UCH-1 (cell line): ENCODE data around the gene COL20A1.

DNA sequence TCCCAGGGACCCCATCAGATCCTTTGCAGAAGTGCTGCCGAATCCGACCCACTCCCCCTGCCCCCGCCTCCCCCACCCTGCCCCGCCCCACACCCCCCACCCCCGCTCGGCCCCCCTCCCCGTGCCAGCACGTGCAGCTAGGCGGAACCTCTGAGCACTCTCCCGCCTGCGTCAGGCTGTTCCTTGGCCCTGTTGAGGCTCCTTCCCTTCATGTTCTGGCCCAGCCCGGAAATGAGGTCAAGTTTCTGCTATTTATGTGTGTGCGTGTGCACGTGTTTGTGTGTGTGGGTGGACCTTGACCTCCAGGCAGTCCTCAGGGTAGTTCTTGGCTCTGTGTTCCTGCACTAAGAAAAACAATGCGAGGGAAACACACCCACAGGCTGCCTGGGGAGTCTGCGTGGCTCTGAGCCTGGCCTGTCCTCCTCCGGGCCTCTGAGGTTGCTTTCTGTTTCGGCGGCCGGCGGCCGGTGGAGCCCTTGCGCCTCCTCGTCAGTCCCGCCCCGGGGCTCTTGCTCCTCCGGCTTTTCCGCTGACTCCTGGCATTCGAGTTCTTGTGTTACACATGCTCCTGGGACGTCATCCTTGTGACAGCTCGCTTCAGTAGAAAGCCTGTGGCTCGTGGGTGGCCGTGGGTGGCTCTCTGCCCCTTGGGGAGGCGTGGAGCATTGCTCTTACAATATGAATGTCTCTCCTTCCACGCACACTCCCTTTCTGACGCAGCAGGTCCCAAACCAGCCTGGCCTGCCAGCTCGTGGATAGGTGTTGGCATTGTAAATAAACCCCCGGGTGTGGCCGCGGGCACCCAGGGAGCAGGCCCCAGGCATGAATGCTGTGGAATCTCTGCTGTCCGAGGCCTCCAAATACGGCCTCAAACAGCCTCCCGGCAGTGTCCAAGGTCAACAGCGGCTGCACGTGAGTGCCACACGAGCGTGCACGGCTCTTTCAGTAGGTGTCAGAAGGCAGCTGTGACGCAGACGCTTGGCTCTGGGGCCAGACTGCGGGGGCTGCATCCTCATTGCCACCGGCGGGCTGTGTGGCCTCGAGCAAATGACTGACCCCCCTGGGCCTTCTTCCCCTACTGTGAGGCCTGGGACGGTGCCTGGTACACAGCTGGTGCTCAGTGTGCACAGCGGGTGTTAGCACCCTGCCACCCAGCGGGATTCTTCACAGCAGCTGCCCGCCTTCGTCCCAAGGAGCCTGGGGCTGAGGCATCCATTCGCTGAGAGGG lies 10.1 kb downstream of the SLCO4A1 start:
- RRBS: 2% methylated on average over 10 of the region's 60 CpGs

- RRBS: no CpG with 5 or more reads among the region's 15 CpGs
Measured at GRCh38 chr20:62662154-62662931, 20.0 kb downstream of the SLCO4A1 start.

GRCh38 chr20:62716174-62716692 lies 7.6 kb downstream of the NTSR1 start:
- RRBS: no CpG with 5 or more reads among the region's 22 CpGs

DNA sequence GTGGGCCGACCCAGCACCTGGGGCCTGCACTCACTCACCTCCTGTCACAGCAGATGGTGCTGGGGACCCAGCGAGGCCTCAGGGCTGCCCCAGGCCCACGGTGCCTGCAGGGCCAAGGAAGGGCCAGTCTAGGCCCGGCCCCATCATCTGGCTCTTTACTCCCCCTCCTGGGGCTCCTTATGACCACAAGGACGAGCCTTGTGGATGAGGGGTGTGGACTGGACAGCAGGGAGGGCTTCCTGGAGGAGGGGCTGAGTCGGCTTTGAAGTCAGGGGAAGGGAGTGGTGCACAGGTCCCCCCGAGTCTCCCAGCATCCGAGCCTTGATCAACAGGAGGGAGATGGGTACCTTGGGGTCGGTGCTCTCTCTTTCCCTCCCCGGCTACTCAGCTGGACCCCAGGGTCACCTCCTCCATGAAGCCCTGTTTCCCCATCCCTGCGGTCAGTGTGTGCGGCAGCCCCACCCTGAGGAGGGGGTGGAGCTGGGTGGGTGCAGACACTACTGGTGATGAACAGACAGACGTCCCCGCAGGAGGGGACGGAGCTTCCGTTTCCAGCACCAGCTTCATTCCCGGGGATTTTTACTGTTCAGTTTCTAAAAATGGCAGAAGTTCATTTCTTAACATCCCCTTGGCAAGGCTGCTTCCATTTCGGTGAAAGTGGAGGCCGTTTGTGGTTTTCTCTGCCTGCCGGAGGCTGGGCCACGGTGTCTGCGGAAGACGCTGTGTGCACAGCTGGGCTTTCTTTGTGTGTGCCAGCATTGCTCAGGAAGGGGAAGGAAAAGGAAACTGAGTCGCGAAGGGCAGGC lies 19.5 kb downstream of the NTSR1 start:
- RRBS: 27% methylated on average over 2 of the region's 25 CpGs

DNA sequence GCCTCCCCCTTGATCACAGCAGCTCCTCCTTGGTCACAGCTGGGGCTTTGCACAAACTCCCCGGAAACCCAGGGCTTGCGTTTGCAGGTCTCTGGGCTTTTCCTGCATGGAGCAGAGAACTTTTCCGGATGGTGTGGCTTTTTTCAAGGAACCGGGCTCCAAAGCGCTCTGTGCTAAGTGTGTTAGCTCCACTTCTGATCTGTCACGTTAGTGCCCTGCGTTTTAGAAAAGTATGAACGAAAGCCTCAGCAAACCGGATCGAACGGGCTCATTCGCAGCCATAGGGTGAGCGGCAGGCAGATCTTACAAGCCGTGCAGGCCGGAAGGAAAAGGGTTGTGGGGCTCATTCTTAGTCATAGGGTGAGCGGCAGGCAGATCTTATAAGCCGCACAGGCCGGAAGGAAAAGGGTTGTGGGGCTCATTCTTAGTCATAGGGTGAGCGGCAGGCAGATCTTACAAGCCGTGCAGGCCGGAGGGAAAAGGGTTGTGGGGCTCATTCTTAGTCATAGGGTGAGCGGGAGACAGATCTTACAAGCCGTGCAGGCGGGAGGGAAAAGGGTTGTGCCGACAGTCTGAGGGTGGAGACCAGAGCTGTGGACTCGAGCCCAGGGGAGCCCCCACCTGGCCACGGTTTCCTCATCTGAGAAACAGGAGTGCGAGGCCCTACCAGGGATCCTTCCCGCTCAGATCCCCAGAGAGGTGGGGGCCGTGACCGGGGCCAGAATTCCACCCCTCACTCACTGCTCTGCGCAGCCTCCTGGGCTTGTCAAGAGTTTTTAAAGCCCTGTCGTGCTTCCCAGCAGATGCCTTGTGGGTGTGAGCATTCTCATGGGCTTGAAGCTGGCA lies 31.6 kb downstream of the NTSR1 start:
- RRBS: 73% methylated on average over 10 of the region's 33 CpGs

- RRBS: no CpG with 5 or more reads among the region's 13 CpGs
Measured at GRCh38 chr20:62815294-62815823, 1.5 kb upstream of the COL9A3 start.

GRCh38 chr20:62823548-62824198 lies 6.8 kb downstream of the COL9A3 start:
- RRBS: 13% methylated on average over 1 of the region's 25 CpGs

DNA sequence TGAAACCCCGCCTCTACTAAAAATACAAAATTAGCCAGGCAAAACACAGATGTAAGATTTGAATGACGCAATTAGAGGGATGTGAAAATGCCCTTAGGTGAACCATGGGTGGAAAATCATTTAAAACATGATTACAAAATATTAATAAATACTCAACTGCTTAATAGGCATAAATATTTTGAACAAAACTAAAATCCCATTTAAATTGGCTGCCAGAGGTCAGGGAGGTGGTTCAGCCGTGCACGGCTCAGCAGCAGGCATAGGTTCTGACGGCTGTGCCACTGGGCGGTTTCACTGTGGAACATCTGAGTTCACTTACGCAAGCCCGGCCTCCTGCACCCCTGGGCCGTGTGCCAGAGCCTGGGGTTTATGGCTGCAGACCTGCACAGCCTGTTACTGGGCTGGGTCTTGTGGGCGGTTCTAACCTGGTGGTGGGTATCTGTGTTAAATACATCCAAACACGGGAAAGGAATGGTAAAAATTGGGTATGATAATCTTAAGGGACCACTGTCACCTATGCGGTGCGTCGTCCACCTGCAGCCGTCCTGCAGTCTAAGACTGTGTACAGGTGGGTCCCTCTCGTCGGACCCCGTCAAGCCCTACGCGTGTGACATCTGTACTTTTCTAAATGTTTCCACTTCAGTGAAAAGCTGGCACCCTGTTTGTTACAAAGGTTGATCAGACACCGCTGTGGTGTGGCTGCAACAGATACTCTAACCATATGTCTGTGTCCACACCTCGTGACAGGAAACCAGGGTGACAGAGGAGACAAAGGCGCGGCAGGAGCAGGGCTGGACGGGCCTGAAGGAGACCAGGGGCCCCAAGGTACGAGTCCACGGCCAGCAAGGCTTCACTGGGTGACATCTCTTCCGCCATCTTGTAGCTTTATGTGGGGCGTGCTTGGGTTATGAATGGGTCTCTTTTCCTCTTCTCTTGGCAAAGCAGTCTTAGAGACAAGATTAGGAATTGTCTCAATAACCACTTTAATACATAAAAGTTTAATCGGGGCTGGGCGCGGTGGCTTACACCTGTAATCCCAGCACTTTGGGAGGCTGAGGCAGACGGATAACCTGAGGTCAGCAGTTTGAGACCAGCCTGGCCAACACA lies 21.4 kb downstream of the COL9A3 start:
- RRBS: no CpG with 5 or more reads among the region's 33 CpGs

DNA sequence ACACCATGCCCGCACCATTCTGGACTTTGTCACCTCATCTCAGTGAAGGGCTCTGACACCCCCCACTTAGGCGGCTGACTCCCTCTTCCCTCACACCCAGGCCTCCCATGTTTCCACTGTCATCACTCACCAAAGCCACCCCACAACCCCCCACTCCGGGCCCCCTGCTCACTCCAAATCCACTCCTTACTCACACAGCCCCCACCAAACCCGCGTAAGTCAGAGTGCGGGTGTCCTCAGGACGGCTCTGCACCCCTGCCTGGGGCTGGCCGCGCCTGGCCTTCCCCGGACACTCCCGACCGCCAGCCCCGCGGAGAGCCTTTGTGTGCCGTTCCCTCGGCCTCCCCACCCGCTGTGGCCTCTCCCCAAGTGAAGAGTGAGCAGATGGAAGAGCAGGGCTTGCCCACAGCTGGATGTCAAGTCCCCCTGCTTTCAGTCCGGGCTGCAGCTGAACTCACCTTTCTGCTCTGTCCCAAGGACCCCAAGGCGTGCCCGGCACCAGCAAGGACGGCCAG lies 21.5 kb downstream of the TCFL5 start:
- RRBS: 81% methylated on average over 3 of the region's 21 CpGs

DNA sequence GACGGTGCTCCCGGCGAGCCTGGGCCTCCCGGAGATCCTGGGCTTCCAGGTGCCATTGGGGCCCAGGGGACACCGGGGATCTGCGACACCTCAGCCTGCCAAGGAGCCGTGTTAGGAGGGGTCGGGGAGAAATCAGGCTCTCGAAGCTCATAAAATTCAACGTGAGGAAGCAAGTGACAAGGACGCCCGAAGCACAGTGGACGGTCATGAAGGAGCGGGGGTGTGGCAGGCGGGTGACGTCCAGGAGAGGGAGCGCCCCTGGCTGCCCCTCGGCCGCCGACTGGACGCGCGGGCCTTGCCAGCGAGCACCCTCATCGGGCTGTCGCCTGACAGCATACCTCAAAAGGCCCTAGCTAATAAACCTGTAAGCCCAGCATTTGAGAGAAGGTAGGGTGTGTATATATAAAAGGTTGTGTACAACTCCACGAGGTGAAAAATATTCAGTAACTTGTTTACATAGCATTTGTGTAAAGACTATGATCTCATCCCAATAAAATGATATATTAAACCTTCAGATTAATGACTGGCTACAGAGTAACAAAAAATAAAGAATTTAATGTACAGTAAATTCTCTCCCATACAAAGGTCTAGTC lies 20.9 kb downstream of the TCFL5 start:
- RRBS: 100% methylated on average over 1 of the region's 27 CpGs

DNA sequence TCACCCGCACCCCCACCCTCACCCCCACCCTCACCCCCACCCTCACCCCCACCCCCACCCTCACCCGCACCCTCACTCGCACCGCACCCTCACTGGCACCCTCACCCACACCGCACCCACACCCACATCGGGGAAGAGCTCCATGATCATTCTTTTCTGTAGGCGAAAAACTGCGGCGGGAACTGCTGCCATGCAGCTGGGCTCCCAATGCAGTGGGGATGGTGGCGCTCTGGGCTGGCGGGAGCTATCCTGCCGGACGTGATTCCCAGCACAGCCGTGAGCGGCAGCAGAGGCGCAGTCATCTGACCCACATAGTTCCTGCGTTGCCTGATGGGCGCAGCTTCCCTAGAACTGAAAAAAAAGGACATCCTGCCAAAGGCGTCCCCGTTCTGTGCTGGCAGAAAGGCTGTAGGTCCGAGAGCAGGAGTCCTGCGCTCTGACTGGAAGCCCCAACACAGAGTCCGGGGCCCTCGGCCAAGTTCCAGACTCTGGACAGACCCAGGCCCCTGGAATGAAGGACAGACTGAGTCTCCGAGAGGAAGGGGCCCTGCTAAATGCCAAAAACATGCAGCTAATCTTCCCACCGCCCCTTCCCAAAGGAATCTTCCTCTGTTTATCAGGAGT lies 13.9 kb upstream of the TCFL5 start:
- RRBS: no CpG with 5 or more reads among the region's 26 CpGs

DNA sequence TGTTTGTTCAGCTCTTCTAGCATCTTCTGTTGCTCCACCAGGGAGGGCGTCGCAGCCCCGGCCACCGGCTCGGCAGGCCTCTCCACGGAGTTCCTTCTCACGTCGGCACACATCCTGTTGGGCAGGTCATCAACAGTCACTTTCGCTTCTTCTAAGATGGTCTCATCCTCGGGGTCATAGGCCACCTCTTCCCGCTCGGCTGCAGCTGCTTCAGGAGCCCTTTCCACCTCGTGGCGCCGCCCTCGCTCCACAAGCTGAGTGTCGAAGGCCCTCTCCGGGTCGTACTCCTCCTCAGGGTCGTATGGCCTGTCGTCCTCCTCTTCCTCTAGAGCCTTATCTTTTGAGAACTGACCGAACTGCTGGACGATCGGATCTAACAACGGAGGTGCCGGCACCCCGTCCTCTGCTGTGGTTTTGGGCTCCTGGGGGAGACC lies 19.9 kb upstream of the TCFL5 start:
- RRBS: 98% methylated on average over 5 of the region's 27 CpGs

DNA sequence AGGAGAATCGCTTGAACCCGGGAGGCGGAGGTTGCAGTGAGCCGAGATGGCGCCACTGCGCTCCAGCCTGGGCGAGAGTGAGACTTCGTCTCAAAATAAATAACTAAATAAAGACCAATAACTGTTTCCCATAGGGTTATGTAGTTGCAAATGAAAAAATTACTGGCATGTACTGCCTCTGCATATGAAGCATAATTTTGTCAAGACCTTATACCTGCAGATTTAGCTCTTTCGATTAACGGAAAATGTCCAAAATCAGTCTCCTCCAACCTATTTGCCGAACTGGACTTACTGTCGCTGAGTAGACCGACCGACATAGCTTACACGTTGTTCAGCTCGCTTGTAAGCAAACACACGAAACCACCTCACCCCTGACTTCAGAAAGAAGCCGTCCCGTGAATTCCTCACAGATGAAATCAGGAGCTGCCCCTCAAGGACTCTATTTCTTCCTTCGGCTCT lies 1.1 kb upstream of the GID8 start:
- RRBS: no CpG with 5 or more reads among the region's 20 CpGs

- RRBS: no CpG with 5 or more reads among the region's 50 CpGs
Measured at GRCh38 chr20:63178008-63178412, 37.9 kb downstream of the YTHDF1 start.

DNA sequence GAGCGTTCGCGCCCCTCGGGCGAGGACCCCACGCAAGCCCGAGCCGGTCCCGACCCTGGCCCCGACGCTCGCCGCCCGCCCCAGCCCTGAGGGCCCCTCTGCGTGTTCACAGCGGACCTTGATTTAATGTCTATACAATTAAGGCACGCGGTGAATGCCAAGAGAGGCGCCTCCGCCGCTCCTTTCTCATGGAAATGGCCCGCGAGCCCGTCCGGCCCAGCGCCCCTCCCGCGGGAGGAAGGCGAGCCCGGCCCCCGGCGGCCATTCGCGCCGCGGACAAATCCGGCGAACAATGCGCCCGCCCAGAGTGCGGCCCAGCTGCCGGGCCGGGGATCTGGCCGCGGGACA lies 37.5 kb downstream of the YTHDF1 start:
- RRBS: 6% methylated on average over 14 of the region's 45 CpGs

GRCh38 chr20:63216641-63217307 lies 843 bp upstream of the YTHDF1 start:
- RRBS: 47% methylated on average over 5 of the region's 21 CpGs

GRCh38 chr20:63293056-63293482 lies at the start of gene COL20A1:
Gene COL20A1 (plus strand): TSS chr20:63293186.
- RRBS: 76% methylated on average over 3 of the region's 8 CpGs

GRCh38 chr20:63409860-63410191 lies 48.7 kb upstream of the CHRNA4 start:
- RRBS: no CpG with 5 or more reads among the region's 14 CpGs

DNA sequence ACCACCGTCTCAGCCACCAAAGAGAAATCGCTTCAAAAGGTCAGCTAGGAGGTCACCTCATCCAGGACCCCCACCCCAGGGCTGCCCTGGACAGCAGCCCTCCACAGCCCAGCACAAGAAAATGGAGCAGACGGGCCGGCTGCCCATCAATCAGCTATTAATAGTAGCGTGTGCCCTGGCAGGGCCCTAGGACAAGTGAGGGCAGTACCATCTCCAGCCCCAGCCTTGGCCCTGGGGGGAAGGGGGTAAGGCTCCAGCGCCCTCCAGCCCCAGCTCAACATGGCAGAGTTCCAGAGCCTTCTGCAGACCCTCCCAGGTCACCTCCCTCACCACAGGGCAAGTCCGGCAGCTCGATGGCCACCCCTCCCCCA lies 1.8 kb downstream of the EEF1A2 start:
- RRBS: no CpG with 5 or more reads among the region's 8 CpGs

DNA sequence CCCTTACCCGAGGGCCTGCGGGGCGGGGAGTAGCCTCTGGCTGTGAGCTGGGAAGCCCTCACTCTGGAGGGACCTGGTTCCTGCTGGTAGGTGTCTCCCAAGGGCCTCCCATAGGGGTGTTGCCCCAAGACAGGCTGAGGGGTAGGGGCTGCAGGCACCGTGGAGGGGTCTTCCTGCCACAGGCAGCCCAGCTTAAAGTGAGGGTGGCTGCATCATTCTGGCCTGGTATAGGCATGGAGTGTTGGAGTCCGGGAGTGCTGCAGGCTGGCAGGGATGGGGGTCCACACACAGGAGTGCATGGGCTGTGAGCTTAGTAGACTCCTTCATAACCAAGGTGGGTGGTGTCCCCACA lies 1.9 kb downstream of the PPDPF start:
- RRBS: no CpG with 5 or more reads among the region's 5 CpGs